Umbilical cord (tissue), 2 donors: ENCODE data around the genes ZFP36L2 and SIX2.

DNA sequence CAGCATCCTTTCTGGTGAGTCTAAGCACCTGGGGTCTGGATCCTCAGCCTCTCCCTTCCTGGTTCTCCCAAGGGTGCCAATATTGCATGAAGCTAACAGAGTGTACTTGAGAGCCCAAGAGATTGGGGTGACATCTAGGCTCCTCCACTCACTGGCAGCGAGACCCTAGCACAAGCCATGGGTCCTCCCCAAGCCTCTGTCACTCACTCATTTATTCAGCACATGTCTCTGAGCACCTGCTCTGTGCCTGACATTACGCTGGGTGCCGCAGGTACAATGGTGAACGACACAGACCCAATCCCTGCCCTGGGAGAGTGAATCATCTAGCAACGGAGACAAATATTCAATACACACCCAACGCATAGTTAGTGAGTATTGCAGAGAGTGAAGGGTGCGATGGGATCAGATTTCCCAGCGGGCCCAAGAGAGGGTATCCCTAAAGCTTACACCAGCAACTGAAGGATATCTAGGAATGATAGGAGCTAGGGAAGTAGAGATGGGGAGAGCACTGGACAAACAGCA is 45.6 kb downstream of the ZFP36L2 start:
- RAMPAGE, long total RNA, result no peak

DNA sequence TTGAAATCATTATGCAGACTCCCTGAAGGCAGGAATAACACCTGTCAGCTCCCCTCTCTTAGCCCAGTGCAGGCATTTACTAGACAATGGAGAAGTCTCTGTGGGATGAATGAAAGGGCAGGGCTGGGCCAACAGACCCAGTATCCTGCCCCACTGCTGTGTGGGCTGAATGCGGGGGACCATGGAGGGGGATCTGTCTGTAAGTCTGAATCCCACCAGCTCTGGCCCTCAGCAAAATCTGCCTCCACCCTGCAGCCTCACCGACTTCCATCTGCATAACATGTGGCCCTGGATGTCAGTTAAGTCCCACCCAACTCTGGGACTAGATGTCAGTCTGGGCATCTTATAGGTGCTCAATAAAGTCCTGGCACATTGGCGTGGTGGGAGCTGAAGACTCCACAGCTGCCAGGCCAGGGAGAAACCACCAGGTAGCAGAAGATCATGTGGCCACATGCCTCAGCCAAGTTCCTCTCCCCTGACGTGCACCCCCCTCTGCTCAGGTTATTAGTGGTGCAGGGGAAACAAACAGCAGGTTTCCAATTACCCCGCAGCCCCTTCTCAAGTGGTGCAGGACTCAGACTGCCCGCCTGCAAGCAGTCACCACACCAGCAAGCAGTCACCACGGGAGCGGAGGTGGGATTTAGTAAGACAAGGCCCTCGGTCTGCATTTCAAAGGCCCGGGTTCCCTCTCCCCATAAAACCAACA is 8.8 kb downstream of the ZFP36L2 start:
- RAMPAGE, long total RNA, result no peak

DNA sequence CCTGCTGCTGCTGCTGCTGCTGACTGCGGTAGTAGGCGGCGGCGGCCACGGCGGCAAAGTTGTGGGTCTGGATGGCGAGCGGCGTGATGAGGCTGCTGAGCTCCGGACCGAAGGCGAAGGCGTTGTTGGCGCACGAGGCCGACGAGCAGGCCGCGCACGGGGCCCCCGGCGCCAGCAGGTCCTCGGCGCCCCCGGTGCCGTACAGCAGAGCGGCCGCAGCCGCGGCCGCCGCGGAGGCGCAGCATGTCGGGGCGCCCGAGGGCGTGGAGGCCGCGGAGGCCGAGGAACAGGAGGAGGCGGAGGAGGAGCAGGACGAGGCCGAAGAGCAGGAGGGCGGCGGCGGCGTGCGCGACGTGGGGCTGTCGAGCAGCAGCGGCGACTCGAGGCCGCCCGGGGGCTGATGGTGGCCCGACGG is 1.8 kb downstream of the ZFP36L2 start:
- RAMPAGE, long total RNA, result no peak

DNA sequence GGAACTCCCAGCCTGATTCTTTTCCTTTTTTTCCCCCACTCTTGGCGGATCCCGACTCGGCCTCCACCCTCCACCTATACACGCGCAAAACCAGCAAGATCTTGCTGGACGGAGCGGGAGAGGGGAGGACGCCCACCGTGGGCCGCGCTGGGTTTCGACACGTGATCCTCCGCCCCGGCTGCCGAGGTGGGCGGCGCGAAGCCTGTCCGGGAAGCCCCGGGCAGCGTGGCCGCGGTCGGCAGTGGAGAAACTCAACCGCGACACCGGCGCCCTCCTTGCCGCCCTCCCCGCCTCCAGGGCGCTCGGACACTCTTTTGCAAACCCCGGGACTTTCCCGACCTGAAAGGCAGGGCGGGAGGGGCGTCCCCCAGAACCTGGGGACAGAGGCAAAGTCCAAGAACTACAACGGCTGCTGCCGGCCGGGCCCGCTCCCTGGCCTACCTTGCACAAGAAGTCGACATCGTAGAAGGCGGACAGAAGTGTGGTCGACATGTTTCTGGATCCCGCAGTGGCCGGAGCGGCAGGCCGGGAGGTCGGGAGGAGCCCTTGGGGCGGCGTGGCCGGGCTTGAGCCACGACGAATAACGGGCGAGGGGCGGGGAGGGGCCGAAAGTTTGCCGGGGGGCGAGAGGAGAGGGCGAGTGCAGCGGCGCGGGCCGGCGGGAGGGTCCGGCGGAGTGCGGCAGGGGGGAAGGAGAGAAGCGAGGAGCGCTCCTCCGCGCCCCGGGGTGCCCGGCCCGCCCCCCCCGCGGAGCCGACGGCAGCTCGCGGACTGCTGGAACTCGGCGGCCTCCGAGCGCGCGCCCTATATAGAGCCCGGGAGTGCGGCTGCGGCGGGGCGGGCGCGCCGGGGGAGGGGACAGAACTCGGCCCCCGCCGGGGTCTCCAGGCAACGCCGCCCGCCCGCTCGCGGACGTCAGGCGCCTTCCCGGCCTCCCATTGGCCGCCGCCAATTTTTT is at the start of gene ZFP36L2:
Gene ZFP36L2, minus strand, starts transcription at position 783 of the 958 bp plus-strand sequence.
- RAMPAGE, long total RNA, result no peak

GRCh38 chr2:43227806-43228248 is 1.4 kb upstream of the ZFP36L2 start:
- RAMPAGE, long total RNA, result no peak

DNA sequence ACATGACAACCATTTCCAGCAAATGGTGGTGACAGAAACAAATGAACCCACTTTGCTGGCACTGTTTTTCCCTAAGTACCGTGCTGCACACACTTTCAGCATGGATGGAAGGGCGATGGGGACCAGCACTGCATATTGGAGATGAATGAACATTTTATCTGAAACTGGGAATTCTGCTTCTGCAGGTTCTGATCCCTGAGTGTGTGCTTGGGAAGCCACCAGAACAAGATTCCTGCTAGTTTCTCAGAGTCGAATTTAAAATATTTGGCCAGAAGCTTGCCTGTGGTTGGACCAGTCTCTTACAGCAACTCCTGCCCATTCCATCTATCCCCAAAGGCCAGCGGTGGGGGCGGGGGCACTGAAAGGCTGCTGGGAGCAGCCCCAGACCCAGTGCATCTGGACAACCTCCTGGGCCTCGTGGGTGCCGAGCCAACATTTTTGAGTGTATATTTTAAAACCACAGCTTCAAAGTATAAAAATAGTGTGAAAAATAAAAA is 38.5 kb upstream of the ZFP36L2 start:
- RAMPAGE, long total RNA, result no peak

- RAMPAGE, long total RNA, result no peak
Measured at GRCh38 chr2:43345352-43346020, 119.1 kb upstream of the ZFP36L2 start.

- RAMPAGE, long total RNA, result no peak
Measured at GRCh38 chr2:43456251-43456633, 139.6 kb downstream of the THADA start.

- RAMPAGE, long total RNA, result no peak
Measured at GRCh38 chr2:43536993-43537588, 58.7 kb downstream of the THADA start.

DNA sequence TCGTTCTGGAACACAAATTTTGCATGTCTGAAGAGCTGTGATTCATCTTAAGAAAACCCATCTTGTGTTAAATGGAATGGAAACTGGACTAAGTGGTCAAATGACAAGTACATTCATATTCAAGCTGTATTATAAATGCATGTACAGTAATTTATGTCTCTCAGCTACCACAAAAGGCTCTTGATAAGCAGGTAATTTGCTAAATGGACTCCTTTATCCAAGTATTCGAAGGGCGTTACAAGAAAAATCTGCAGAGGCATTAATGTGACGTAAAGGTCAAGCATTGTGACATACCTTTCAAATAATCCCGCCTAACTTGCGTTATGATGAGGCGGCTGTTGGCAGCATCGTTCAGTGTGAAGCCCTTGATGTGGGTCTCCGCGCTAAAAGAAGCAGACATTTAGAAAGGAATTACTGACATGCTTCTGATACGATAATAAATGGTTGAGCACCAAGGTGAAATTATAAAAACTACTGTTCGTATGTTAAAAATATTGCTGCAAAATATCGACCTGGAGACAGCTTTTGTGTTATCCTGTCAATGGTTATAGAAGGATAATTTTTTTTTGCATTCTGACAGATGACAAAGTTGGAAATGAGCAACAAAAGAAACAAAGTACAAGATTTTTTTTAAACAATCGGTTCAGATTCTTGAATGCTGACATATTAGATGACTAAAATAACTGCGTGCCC is 66.8 kb downstream of the ABCG8 start:
- RAMPAGE, long total RNA, result no peak

GRCh38 chr2:44090420-44090992 is 78.2 kb upstream of the PPM1B start:
- RAMPAGE, long total RNA, result no peak

- RAMPAGE, long total RNA, result no peak
Measured at GRCh38 chr2:44113479-44113698, 55.3 kb upstream of the PPM1B start.

GRCh38 chr2:44170908-44171636 is 2.4 kb downstream of the PPM1B start:
- RAMPAGE, long total RNA, result no peak

GRCh38 chr2:44218455-44218783 is 49.7 kb downstream of the PPM1B start:
- RAMPAGE, long total RNA, result no peak

GRCh38 chr2:44246698-44247501 is 28.4 kb upstream of the SLC3A1 start:
- RAMPAGE, long total RNA, result no peak

- RAMPAGE, long total RNA, result no peak
Measured at GRCh38 chr2:44463241-44464088, 101.7 kb downstream of the CAMKMT start.

DNA sequence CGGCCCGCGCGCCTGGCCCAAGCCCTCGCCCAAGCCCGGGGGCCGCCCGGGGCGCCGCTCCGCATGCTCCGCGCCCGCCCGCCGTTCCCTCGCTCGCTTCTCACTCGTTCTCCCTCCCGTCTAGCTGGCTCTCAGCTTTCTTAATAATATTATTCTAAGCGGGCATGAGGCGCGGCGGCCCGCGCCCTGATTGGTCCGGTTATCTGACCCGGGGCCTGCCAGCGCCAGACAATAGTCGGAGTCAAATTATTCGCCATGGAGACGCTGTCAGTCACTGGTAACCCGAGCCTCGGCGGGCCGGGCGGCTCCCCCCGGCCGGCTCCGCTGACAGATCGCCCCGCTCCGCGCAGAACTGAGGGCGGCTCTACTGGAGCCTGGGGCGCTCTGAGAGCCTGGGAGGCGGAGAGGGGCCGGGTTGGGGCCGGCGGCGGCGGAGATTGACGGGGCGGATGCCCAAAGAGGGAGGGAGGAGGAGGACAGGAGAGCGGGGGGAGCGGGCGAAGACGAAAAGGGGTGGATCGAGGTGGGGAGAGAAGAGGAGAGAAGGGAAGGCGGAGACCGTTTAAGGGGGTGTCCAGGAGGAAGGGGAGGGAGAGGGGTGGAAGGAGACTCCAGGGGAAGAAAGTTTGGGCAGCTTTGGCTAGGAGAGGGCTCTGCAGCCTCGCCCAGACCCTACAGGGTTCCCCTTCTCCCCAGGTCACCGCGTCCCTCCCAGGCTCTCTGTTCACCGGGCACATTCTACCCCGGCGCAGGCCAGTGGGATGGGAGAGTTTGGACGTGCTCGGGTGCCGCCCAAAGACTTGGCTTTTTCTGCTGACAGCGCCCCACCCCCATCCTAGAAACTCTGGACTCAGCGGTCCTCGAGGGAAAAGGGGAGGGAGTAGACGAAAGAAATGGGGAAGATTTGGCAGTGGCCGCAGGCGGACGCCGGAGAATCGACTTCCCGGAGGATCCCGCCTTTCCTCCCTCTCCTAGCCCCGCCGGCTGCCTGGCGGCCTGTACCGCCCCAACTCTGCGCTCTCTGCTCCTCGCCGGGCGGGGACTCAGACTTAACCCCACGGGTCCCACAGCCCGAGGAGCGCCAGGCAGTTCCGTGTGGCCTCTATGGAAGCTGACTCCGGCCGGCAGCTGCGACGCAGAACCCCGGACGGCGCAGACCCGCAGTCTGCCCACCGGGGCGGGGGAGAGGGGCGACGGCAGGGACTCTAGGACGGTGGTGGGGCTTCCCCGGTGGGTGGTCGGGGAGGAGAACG is at the start of gene SIX2:
Gene SIX2, minus strand, starts transcription at position 142 of the 1,253 bp plus-strand sequence.
- RAMPAGE, long total RNA, result no peak

DNA sequence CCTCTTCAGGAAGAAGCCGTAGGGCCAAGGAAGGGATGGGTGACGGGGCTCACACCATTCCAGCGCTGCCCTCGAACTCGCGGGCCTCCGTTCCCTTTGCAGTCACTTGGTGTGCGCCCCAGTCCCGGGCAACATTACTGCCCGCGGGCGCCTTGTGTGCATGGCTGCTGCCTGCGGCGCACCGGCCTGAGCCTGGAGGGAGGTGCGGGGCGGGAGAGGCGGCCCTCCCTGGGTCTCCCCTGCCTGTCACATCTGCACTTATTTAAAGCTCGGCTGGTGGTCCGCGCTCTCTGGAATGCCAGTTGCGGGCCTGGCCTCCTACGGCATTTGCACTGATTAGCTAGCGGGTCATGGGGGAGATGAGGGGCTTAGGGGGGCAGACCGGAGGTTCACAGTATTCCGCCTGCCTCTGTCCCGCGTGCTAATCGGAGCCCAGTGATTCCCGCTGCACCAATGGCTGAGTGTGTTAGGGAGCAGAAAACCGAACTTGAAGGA is 161.0 kb upstream of the SIX2 start:
- RAMPAGE, long total RNA, result no peak

DNA sequence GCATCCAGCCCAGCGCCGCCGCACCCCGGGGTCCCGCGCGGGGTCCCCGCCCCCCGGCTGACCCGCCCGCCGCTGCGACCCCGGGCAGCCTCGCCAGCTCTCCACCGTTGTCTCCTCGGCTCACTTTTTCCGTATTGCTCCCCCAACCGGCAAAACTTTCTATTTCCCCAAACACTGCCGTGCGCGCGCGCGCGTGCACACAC is 710 bp upstream of the PRKCE start:
- RAMPAGE, long total RNA, result no peak

- RAMPAGE, long total RNA, result no peak
Measured at GRCh38 chr2:45823546-45824184, 172.2 kb downstream of the PRKCE start.